SK-N-MC (cell line): Measurements from ENCODE around the genes DGKZ, SPI1, FNBP4 and PTPRJ.

GRCh38 chr11:45993537-45994175, 71.2 kb downstream of the LARGE2 start:
- RRBS: no CpG with 5 or more reads among the region's 7 CpGs

DNA sequence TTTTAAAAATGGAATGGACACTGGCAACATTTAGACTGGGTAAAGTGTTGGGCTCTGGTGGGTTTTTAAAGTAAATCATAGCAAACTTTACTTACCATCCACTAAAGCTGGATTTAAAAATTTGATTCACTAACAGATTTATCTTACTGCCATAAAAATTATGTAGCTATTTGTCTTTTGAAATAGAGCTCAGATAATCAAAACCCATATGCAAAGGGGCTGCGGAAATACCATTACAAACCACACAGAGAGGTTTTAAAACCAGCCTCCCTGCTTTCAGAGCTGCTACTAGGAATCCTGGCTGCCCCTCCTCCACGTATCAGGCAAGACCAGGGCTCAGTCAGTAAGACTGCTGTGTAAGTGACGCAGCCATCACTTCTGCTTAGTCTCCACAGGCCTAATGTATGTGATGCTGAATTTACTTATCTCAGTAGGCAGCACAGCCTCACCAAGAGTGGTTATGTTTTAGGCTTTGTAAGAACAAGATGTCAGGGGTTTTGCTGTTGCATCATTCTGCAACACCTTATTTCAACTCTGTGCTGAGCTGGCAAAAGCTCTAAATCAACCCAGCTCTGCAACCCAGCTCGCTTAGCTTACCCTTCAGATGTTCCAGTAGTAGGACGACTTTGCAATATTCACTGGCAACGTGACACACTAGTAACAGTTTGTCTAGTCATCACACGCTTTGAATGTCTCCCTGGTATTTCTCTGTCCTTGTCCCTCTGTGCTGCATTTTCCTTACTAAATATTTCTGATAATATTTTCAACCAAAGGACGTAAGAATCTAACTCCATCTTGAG, 71.9 kb downstream of the LARGE2 start:
- RRBS: no CpG with 5 or more reads among the region's 8 CpGs

DNA sequence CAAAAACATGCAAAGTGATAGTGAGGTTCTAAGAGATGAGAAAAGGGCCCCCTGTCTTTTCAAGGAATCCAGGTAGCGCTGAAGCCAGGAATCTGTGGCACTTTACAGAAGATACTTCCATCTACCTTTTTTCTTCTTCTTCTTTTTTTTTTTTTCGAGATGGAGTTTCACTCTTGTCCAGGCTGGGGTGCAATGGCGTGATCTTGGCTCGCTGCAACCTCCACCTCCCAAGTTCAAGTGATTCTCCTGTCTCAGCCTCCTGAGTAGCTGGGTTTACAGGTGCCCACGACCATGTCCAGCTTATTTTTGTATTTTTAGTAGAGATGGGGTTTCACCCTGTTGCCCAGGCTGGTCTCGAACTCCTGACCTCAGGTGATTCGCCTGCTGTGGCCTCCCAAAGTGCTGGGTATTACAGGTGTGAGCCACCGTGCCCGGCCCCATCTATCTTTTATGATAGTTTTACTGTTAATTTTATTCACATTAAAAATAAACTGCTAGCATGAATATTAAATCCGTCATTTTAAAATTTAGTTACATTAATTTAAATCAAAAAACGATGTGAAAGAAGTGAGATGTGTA, 84.8 kb downstream of the LARGE2 start:
- RRBS: no CpG with 5 or more reads among the region's 11 CpGs

- RRBS: under 1% methylated on average over 55 of the region's 127 CpGs
Observed at GRCh38 chr11:46347124-46348066, at the start of gene DGKZ. TSS of gene DGKZ (plus strand) at chr11:46347463.

DNA sequence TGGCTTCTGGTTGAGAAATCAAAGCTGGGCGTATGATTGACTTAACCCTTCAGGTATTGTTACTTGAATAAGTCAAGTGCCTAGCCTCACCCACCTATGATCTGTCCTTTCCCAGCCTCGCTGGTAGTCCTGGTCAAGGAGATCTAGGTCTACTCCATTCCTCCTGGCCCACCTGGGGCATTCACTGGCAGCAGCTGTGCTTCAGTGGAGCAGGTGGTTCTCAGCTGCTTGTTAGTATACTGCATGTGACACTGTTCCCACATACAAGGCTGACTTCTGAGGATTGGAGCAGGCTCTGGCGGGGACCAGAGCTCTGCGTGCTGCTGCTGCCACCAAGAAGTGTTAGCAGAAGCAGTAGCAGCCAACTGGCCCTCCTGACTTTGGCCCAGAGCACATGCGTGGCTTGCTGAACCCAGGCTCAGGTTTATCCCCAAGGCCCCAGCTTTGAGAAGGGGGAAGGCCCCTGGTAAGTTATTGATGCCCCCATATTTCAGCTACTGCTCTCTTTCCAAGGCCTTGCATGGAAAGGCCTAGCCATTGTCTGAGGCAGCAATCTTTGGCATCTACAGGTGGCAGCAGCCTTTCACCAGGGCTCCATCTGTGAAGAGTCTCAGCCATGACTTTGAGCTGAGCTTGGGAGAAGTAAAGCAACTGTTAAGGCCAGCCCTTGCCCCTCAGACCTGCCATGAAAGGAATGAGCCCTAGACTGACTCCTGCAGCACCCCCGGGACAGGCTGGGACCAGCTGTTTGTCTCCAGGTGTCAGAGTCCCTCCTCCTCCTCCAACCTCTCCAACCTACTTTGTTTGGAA, 26.6 kb downstream of the ARHGAP1 start:
- RRBS: no CpG with 5 or more reads among the region's 6 CpGs

DNA sequence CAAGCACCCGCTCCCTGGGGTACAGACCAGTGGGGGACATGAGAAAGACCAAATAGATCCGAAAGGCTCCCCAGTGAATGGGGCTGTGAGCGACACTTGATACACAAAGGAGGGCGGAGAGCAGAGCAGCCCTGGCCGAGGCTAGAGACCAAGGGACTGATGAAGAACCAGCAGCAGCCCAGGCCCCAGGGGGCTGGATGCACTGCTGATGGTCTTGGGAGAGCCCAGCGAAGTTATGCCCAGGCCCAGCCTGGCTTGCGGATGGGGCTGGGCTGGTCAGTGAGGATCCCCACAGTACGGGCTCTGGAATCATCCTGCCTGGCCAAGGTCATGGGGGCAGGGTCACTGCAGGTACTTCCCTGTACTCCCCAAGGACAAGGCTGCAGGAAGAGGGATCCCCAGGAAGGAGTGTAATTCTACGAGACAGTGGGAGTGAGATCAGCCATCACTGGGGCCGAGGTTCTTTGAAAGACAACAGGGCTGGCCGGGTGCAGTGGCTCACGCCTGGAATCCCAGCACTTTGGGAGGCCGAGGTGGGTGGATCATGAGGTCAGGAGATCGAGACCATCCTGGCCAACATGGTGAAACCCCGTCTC, 23.1 kb downstream of the ARHGAP1 start:
- RRBS: no CpG with 5 or more reads among the region's 15 CpGs

GRCh38 chr11:46697166-46697682, 3.2 kb downstream of the ARHGAP1 start:
- RRBS: no CpG with 5 or more reads among the region's 5 CpGs

GRCh38 chr11:46912485-46913309, 5.7 kb downstream of the LRP4 start:
- RRBS: 6% methylated on average over 2 of the region's 19 CpGs

DNA sequence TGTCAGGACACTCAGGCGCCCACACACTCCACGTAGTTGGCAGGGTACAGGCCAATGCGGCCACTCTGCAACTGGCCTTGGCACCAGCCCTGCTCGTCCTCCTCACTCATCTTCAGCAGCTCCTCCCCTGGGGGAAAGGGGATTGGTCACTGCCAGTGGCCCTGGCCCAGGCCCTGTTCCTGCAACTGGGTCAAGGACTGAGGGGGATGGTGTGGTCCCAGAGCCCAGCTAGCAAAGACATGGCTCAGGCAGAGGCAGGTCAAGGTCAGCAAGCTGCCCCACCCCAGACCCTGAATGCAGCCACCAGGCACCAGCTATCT, 1.2 kb upstream of the ARFGAP2 start:
- RRBS: no CpG with 5 or more reads among the region's 4 CpGs

DNA sequence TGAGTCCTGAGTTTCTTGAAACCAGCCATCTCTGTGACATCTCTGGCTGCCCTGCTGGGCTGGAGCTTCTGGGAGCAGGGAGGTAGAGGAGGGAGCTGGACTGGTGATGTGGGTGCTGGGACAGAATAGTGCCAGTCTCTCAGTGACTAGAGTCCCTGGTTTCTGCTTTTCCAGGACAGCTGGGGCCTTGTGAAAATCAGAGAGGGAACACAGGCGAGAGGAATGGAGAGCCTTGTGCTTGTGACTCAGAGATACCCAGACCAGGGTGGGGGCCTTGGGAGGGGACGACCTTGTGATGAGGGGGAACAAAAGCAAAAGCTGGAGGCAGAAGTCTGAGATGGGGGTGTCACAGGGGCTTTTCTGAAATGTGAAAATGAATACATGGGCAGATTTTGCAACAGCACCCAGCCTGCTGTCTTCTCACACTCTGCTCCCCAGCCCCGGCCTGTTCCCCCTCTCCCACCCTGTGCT, 3.5 kb upstream of the NR1H3 start:
- RRBS: no CpG with 5 or more reads among the region's 3 CpGs

GRCh38 chr11:47269264-47270505, 11.9 kb downstream of the NR1H3 start:
- RRBS: under 1% methylated on average over 19 of the region's 118 CpGs

- RRBS: no CpG with 5 or more reads among the region's 34 CpGs
Observed at GRCh38 chr11:47337226-47337971, 15.1 kb downstream of the MYBPC3 start.

DNA sequence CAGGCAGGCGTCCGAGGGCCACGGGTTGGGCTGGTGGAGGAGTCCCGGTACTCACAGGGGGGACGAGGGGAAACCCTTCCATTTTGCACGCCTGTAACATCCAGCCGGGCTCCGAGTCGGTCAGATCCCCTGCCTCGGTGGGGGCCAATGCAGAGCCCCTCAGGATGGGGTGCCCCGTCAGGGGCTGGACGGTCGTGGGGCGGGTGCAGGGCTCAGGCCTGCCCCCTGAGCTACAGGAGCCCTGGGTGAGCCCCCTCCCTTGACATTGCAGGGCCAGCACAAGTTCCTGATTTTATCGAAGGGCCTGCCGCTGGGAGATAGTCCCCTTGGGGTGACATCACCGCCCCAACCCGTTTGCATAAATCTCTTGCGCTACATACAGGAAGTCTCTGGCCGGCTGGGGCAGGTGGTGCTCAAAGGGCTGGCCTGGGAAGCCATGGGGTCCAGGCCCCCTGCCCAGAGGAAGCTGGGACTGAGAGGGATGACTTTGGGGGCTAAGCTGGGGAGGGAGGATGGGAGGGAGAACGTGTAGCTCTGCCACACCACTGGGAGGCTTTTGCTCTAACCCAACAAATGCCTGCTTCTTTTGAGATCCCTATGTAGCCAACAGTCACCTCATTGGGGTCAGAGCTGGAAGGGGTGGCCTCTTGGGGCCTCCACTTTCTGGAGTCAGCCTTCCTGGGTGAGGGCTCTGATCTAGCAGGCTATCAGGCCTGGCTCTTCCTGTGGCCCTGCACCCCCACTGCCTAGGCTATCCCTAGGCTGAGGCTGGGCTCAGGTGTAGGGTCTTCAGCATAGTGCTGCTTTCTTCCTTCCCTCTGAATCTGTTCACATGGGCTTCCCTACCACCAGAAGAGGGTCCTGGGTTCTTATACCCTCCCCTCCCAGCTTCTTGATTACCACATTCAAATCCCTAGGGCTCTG, at the start of gene SPI1:
TSS of gene SPI1 (minus strand) at position 294 of the 924 bp plus-strand sequence.
- RRBS: 77% methylated on average over 4 of the region's 21 CpGs

- RRBS: 73% methylated on average over 3 of the region's 17 CpGs
Observed at GRCh38 chr11:47437501-47438124, 11.3 kb downstream of the RAPSN start.

- RRBS: no CpG with 5 or more reads among the region's 5 CpGs
Observed at GRCh38 chr11:47478672-47479497, 29.9 kb upstream of the RAPSN start.

- RRBS: no CpG with 5 or more reads among the region's 4 CpGs
Observed at GRCh38 chr11:47487908-47488575, 39.1 kb upstream of the RAPSN start.

DNA sequence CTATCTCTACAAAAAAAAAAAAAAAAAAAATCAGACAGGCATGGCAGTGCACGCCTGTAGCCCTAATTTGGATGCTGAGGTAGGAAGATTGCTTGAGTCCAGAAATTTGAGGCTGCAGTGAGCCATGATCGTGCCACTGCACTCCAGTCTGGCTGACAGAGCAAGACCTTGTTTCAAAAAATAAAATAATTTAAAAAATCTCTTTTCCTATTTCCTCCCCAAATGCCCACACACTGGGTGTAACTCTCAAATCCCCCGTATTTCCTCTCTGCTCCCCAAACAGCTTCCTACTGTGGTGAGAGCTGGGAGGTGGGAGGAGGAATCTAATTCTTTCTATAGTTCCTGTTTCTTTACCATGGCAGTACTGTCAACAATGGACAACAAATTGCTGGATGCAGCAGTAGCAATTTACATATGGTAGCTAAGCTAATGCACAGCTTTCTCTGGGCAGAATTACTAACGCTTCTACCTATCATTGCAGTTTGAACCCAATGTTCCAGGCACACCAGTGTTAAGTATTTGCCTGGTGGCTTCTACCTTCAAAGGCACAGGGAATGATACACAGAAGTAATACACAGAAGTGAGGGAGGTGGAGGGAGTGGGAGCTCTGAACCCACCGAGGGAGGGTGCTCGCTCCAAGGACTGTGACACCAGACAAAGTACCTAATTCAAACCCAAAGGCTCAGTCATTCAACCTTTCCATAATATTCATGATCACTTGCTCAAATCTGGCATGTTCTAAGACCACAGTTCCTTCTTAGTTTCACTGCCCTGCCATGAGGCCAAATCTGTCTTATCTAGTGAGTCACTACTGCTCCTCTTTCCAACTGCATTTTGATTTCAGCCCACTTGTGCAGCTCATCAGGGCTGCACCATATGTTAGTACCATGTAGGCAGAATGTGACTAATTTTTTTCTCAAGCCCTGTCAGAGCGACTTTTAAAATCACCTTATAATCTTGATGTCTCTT, 38.0 kb downstream of the CELF1 start:
- RRBS: no CpG with 5 or more reads among the region's 7 CpGs

DNA sequence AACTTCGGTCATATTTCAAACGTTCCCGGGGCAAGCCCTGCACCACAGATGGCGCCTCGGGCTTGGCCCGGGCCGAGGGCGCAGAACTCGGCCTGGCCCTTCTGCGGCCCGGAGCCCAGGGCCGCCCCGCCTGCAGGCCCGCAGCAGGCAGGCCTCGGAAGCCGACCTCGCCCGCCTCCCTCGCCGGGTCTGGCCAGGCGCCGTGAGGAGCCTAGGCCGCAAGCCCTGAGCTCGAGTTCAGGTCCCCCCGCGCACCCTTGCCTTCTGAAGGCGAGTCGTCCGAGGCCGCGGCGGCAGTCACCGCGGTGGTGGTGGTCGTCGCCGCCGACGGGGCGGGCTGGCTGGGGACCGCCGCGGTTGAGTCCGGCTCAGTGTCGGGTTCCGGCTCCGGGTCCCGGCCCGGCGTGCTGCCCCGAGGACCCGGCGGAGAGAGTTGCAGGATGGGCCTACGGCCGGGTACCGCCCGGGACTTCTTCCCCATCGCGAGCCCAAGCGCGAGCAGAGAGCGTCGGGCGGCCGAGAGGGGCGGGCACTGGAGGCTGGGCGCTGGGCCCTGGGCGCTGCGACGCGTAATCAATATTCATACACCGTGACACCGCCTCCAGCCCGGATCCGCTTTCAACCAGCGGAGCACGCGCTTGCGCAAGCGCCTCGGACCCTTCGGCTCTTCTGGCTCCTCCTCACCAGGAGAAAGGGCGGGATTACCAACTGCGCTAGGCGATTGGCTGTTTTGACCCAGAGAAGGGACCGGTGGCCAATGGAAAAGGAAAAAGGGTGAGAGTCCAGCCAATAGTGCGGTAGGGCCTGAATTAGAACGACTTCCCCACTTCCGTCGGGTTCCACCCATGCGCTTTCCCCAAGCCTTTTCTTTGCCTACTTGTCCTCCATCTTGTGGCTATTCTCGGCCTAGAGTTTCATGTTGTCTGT, at the start of gene FNBP4:
TSS of gene FNBP4 (minus strand) at position 534 of the 927 bp plus-strand sequence.
- RRBS: 1% methylated on average over 20 of the region's 92 CpGs

- RRBS: 4% methylated on average over 87 of the region's 130 CpGs
Observed at GRCh38 chr11:47980073-47981033, at the start of gene PTPRJ. TSS of gene PTPRJ (plus strand) at chr11:47980559.